AG09309 (cell line): ENCODE results near the genes PEBP1 and SUDS3.

- RRBS = no CpG with 5 or more reads among the region's 3 CpGs
Measured at GRCh38 chr12:116601207-116601603, 42.0 kb downstream of the MAP1LC3B2 start.

DNA sequence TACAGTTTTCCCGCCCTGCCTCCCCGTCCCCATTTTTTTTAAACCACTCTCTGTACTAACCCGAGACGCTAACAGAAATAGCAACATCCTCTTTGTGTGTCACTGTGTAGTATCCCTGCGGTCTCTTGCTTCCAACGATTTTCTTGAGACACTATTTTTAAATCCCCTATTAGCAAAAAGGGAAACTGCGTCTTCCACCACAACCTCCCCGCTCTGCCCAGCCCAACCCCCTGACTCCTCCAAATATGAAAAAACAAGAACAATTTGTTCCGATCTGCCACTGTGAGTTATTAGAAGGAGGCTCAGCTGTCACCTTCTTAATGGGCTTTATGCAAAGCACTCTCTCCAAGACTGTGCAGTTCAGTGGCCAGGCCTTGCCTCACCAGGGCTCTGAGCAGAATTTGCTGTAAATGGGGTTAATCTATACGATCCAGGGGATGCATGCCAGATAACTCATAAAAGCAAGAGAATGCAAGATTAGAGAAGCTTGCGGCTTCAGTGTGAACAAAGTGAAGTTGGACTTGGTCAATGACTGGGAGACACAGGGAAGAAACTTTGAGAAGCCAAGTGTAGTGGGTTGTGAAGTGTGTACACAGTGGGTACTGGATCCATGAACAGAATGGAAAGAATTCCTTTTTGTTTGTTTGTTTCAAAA lies 76.4 kb downstream of the MAP1LC3B2 start:
- RRBS = no CpG with 5 or more reads among the region's 11 CpGs

DNA sequence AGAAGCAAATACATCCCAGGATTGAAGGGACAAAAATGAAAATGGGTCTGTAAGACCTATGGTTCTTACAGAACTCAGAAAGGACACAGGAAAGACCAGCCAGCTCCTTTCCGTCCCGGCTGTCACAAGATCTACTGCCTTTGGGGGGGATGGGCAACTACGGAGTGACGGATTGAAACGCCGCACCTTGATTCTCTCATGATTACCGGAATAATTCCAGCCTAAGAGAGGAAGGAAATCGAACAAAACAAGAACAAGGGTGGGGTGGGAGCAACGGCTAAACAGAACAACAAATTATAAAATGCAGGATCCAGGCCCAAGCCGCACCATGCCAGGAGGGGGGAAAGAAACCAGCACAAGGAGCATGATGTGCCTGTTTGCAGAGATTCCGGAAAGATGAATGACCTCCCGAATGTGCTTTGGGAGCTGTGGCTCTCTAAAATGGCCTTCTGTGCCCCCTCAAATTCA lies 72.2 kb downstream of the SPRING1 start:
- RRBS = 94% methylated on average over 4 of the region's 12 CpGs

- RRBS = no CpG with 5 or more reads among the region's 10 CpGs
Measured at GRCh38 chr12:116719715-116720316, 18.1 kb downstream of the SPRING1 start.

GRCh38 chr12:116876115-116876876 lies 4.9 kb downstream of the HRK start:
- RRBS = no CpG with 5 or more reads among the region's 20 CpGs

- RRBS = 2% methylated on average over 21 of the region's 51 CpGs
Measured at GRCh38 chr12:116879481-116880133, 1.6 kb downstream of the HRK start.

GRCh38 chr12:117033491-117034392 lies 65.5 kb downstream of the TESC start:
- RRBS = no CpG with 5 or more reads among the region's 23 CpGs

DNA sequence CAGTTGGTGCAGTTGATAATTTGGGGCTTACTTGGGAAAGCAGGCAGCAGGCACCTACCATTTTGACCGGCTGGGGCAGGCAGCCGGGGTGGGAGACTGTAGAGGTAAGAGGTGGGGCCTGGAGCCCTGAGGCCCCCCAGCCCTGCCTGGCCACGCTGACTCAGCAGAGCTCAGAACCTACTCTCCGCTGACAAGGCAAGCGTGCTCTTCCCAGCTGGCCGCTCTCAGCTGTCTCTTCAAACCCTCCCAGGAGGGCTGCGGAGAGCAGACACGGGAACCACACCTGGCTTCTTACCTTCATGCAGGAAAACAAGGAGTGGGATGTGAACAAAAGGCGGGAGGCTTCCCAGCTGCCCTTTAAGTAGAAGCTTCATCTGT lies 12.5 kb upstream of the TESC start:
- RRBS = no CpG with 5 or more reads among the region's 9 CpGs

DNA sequence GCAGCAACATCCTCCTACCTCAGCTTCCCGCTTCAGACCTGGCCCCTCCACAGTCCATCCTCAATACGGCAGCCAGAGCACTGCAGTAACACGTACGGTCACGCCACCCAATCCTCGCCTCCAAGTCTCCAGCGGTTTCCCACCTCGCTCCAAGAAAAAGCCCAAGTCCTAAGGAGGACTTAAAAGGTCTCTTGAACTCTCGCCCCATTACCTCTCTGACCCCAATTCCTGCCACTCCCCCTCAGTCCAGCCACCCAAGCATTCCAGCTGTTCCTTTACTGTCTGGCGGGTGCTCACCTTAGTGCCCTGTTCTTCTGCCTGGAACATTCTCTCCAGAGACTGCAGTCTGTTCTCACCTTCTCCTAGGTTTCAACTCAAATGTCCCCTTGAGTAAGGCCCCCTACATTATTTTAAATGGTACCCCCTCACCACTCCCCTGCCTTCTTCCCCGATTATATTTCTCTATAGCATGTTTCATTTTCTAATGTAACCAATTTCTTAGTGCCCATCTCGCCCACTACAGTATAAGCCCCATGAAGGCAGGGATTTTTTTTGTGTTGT lies 11.8 kb downstream of the FBXO21 start:
- RRBS = no CpG with 5 or more reads among the region's 12 CpGs

- RRBS = no CpG with 5 or more reads among the region's 2 CpGs
Measured at GRCh38 chr12:117562177-117562754, 200.8 kb upstream of the NOS1 start.

DNA sequence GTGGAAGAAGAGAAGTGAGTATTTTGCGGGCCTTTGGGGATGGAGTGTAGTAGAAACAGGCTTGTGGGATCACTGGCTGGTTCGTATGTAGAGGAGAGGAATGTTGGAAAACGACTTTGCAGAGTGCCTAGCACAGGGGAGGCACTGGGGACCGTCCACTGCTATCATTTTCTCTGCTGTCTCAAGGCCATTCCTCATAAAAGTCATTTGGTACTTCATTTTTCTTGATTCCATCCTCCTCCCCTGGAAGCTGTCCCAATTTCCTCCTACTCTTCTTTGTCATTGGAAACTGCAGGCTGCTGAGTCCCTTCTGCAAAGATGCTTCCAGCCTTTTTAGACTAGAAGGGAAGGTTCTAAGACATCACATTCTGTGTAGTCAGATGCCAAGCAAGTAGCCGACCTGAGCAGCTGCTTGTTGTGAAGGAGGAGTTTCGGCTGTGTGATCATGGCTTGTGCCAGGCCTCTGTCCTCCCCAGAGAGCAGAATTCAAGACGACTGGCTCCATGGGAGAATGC lies 8.6 kb downstream of the RFC5 start:
- RRBS = no CpG with 5 or more reads among the region's 7 CpGs

GRCh38 chr12:118135718-118136531 lies at the start of gene PEBP1:
PEBP1 (plus strand) TSS chr12:118136124.
- RRBS = 2% methylated on average over 25 of the region's 70 CpGs

GRCh38 chr12:118157489-118157888 lies 21.6 kb downstream of the PEBP1 start:
- RRBS = no CpG with 5 or more reads among the region's 5 CpGs

DNA sequence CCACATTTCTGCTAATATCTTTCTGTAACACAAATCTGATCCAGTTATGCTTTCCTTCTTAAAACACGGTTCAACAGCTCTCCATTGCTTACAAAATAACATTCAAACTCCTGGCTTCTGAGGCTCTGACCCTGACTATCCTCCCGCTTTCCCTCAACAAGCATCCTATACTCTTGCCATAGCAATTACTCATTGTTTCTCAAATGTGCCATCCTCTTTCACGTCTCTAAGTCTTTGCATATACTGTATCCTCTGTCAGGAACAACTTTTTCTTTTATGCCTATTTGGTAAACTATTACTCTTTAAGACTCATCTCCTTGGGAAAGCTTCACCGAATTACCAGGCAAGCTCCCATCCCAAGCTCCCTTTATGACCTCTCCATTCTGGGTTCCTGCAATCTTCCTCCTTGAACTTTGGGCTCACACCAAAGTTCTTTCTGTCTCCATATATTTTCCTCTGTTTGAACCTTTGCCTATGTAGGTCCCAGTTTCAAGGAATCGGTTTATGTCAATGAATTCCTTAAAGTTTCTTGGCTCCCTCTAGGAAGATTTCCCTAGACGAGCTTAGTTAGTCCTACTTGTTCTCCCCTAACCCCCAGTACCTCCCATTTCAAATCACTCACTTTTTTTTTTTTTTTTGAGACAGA lies 22.9 kb downstream of the PEBP1 start:
- RRBS = no CpG with 5 or more reads among the region's 6 CpGs

- RRBS = no CpG with 5 or more reads among the region's 15 CpGs
Measured at GRCh38 chr12:118189546-118190250, 53.8 kb downstream of the PEBP1 start.

DNA sequence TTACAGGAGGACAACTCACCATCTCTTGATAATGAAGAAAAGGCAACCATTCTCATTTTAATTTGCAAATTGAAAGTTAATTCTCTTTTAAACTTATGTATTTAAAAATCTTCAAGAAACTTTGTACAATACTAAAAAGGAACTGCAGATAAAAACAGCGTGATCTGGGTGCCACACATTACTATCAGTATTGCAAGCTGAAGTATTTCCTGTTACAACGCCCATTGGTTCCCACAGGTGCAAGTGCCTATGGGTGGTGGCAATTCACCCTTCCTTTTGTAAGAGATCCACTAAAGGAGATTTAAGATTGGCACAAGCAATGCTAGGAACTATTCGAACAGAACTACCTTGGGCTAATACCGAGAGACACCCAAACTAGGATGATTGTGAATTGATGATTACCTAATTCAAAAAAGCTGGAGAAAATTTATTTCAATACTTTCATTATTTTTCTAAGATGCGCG lies 13.2 kb downstream of the TAOK3 start:
- RRBS = no CpG with 5 or more reads among the region's 6 CpGs

DNA sequence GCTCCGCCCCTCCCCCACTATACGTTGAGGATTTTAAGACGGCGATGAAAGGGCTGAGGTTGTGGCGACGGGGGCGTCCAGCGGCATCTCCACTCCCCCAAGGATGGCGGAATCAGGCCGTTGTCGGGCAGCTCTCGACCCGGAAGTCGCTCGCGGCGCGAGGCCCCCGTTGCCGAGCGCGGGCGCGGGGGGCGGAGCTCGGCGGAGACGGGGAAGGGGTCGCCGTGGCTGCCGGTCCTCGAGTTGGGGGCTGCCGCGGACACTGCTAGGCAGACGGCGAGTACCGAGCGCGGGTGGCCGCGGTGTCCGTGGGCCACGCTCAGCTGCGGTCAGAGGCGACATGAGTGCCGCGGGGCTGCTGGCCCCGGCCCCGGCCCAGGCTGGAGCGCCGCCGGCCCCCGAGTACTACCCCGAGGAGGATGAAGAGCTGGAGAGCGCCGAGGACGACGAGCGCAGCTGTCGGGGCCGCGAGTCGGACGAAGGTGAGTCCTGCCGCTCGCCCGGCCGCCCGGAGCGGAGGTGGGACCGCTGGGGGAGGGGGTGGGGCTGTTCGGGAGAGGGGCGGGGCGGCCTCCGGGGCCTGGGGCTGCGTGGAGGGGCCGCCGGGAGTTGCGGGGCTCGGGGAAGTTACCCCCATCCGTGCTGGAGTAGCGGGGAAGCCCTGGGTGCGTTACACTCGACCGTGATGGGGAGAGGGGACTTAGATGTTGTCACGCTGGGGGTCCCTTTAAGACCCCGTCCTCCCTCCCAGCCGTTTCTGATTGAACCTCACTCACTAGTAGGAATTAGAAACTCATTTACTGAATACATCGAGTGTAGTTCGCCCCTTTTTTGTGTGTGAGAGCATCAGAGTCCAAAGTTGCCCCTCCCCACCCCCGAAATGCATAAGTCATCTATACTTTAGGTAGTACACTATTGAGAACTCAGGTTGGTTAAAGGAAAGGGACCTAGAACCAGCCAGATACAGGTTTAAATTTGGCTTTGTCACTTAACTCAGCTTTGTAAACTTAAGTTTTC lies at the start of gene SUDS3:
SUDS3 (plus strand) TSS at position 204 of the 1,017 bp plus-strand sequence.
- RRBS = 2% methylated on average over 27 of the region's 91 CpGs

GRCh38 chr12:118385828-118386515 lies 9.6 kb downstream of the SUDS3 start:
- RRBS = no CpG with 5 or more reads among the region's 5 CpGs

GRCh38 chr12:119037104-119037436 lies 55.7 kb downstream of the SRRM4 start:
- RRBS = no CpG with 5 or more reads among the region's 4 CpGs

GRCh38 chr12:119154437-119155007 lies 24.2 kb upstream of the HSPB8 start:
- RRBS = no CpG with 5 or more reads among the region's 13 CpGs